Aortic smooth muscle cell (primary cell): ENCODE results near the genes RAPGEFL1, RARA, KRTAP4-6 and KRT15.

DNA sequence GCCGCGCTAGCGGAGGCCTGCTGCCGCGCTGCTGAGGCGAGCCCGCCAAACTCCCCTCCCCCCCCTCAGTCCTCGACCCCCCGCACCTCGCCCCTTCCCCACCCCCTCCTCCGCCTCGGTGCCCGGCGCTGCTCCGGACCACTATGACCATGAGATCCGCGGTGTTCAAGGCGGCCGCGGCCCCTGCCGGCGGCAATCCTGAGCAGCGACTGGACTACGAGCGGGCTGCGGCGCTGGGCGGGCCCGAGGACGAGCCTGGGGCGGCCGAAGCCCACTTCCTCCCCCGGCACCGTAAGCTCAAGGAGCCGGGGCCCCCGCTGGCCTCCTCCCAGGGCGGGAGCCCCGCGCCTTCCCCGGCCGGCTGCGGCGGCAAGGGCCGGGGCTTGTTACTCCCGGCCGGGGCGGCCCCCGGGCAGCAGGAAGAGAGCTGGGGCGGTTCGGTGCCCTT lies 723 bp downstream of the MSL1 start:
- RRBS: 2% methylated on average over 24 of the region's 50 CpGs

GRCh38 chr17:40176803-40177826 lies at the start of gene RAPGEFL1:
RAPGEFL1 (plus strand) TSS chr17:40177470.
- RRBS: 3% methylated on average over 9 of the region's 56 CpGs

- RRBS: no CpG with 5 or more reads among the region's 11 CpGs
These were observed 981 bp downstream of the WIPF2 start for GRCh38 chr17:40220025-40220544.

GRCh38 chr17:40308725-40309873 lies at the start of gene RARA:
RARA (plus strand) TSS chr17:40309180.
- RRBS: 5% methylated on average over 4 of the region's 23 CpGs

DNA sequence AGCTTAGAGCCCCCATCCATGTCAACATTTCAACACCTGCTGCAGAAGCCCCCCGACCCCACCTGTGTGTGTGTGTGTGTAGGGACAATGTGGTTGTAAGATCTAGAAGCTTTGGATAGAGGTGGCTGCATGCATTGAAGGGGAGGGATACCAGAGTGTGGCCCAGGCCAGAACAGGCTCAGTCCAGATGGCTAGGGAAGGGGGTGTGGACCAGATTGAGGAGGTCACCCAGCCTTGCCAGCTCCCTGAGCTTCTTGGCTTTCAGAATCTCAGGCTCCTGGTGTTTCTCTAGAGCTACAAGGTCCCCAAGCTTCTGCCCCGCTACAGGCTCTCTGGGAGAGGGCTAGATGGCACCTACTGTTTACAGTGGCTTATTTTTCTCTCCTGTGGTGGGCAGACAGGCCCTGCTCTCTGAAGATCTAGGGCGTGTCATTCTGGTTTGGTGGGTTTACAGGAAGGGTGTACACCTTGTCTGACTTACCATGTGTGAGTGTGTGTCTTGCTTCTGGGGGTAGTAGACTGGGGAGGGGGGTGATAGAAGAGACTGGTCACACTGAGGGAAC lies 975 bp downstream of the RARA start:
- RRBS: no CpG with 5 or more reads among the region's 3 CpGs

DNA sequence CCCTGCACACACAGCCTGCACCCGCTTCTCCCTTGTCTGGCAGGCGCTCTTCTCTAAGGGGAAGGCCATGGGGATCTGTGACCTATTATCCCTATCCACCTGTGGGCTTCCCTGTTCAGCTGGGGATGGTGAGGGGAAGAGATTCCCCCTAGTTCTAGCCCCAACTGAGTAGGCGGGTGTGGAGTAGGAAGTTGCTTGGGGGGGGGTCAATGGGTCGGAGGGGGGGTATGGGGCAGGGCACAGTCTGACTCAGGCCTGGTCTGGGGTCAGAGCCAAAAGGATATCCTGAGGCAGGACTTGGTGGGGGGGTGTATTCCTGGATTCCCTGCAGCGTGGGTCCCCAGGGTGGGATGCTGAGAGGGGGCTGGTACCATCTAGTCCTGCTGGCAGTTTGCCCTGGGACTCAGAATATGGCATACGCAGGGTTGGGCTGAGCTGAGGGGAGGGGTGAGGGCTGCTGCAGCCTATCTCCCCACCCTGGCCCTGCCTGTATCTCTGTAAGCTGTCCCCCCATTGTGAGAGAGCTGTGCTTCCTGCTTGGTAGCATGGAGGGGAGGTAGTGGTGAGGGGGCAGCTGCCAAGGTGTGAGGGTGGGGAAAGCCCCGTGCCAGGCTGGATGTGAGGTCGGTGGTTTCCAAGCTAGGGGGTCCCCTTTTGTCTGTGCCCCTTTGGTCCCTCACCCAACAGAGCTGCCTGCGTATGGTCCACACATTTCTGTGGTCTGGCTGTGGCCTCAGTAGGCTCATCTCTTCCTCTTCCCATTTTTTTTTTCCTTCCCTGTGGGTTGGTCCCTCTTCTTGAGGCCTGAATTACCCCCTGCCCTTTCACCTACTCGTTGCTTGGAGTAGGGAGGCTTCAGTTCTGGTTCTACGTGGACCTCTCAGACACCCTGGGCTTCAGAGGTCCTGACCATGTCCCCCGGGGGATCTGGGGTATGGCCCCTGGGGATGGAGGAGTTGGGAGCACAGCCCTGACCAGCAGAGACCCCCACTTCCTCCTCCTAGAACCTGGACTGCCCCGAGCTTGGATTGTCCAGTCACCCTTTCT lies 14.9 kb downstream of the RARA start:
- RRBS: no CpG with 5 or more reads among the region's 13 CpGs

GRCh38 chr17:40331759-40332493 lies 22.9 kb downstream of the RARA start:
- RRBS: 9% methylated on average over 3 of the region's 17 CpGs

DNA sequence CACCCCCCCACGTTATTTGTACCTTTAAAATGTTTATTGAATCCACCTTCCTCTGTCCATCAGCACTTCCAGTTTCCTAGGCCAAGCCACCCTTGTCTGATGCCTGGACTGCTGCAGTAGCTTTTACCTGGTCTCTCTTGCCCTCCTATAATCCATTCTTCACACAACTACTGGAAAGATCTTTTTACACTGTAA lies 24.5 kb downstream of the GJD3 start:
- RRBS: no CpG with 5 or more reads among the region's 1 CpG

DNA sequence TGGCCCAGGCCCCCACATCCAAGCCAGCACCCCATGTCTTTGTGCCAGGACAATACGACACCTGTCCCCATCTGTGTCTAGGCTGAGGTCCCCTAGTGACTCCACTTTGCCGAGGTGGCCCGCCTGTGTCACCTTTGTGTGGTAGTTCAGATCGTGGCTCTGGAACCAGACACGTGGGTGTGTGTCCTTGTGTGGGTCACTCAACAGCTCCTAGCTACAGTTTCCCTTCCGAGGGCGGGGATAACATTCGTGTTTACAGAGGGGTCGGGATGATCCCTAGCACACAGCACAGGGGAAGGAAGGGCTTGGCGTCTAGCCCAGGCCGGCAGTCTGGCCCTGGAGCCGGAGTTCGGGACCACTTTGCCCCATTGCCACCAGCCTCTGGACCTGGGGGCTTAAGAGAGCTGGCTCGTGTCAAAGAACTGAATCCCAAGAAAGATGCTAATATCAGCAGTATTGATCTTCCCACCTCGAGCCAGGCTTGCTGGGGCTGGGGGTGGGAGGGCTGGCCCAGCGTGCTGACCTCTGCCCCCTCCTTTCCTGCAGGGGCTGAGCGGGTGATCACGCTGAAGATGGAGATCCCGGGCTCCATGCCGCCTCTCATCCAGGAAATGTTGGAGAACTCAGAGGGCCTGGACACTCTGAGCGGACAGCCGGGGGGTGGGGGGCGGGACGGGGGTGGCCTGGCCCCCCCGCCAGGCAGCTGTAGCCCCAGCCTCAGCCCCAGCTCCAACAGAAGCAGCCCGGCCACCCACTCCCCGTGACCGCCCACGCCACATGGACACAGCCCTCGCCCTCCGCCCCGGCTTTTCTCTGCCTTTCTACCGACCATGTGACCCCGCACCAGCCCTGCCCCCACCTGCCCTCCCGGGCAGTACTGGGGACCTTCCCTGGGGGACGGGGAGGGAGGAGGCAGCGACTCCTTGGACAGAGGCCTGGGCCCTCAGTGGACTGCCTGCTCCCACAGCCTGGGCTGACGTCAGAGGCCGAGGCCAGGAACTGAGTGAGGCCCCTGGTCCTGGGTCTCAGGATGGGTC lies 8.8 kb downstream of the GJD3 start:
- RRBS: 57% methylated on average over 16 of the region's 39 CpGs

- RRBS: no CpG with 5 or more reads among the region's 4 CpGs
These were observed 21.6 kb downstream of the TOP2A start for GRCh38 chr17:40396152-40396516.

- RRBS: no CpG with 5 or more reads among the region's 5 CpGs
These were observed 17.3 kb downstream of the IGFBP4 start for GRCh38 chr17:40460405-40461083.

GRCh38 chr17:40526552-40527027 lies 25.2 kb upstream of the TNS4 start:
- RRBS: no CpG with 5 or more reads among the region's 5 CpGs

DNA sequence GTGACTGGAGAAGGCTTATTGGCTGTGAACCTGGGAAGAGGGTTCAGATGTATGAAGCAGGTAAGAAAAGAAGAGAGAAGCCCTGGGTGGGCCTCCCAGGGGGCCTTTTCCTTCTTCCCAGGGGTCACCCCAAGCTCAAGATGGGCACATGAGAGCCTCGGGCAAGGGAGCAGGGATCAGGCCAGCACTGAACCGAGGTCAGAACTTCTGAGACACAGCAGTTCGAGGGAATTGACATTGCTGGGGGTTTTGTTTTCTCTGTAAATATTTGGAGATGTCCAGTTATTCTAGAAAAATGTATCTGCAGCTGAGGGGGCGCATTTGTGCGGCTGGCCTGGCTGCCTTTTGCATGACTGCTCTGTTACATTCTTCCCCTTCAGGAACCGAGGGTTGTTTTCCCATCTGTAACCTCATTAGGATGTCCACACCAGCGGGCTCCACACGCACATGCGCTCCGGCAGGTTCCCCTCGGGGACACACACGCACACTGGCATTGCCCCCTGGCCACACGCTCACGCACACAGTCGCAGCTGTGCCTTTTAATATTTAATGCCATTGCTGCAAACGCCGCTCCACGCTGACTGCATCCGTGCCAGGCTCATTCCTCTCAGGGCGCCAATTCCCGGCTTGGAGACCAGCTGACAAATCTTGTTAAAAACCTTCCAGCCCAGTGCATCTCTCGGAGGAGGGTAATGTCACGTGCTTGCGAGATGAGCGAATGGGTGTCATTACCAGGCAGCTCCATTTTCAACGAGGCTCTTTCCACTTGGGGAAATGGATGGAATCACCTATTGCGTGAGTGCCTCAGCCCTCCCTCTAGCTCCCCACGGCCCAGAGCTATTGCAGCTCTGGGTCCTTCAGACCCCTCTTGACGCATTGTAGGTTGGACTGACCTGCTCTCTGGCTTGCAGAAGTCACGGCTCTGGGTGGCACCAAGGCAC lies 13.2 kb downstream of the CCR7 start:
- RRBS: no CpG with 5 or more reads among the region's 30 CpGs

- RRBS: no CpG with 5 or more reads among the region's 20 CpGs
These were observed 11.7 kb downstream of the CCR7 start for GRCh38 chr17:40553354-40554182.

DNA sequence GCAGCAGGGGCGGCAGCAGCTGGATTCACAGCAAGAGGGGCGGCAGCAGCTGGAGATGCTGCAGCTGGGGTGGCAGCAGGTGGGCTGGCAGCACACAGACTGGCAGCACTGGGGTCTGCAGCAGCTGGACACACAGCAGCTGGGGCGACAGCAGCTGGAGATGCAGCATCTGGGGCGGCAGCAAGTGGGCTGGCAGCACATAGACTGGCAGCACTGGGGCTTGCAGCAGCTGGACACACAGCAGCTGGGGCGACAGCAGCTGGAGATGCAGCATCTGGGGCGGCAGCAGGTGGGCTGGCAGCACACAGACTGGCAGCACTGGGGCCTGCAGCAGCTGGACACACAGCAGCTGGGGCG lies 356 bp downstream of the KRTAP4-11 start:
- RRBS: no CpG with 5 or more reads among the region's 7 CpGs

DNA sequence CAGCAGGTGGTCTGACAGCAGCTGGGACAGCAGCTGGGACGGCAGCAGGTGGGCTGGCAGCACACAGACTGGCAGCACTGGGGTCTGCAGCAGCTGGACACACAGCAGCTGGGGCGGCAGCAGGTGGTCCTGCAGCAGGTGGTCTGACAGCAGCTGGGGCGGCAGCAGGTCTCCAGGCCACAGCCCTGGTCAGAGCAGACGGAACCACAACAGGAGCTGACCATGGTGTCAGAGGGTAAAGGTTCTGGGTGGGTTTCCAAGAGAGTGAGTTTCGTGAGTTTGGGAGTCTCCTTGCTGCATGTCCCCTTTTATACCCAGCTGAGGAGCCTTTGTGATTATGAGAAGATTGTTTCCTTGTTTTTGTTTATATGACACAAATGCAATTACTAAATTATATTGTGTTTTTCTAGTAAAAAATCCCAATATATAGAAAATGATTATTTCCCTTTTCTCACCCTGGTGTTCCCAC lies at the start of gene KRTAP4-6:
Gene KRTAP4-6 (minus strand): TSS at position 281 of the 469 bp plus-strand sequence.
- RRBS: no CpG with 5 or more reads among the region's 5 CpGs

DNA sequence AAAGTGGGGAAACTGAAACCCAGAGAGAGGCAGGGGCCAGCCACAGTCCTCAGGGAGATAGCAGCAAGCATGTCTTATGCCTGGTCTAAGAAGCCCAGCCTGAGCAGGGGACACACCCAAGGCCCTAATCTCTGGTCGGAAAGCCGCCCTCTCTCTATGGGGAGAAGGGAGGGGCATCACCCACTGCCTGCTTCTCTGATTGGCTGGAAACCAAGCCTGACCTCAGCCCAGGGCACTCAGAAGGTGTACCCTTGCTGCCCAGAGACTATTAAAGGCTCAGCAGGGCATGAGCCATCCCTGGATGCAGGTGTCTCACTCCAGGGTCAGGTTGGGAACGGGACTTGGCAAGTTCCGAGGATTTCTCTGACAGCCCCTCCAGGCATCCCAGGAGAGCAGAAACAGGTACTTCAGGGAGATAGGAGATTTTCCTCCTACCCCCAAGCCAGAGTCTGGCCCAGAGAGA lies 5.8 kb upstream of the KRT13 start:
- RRBS: no CpG with 5 or more reads among the region's 4 CpGs

DNA sequence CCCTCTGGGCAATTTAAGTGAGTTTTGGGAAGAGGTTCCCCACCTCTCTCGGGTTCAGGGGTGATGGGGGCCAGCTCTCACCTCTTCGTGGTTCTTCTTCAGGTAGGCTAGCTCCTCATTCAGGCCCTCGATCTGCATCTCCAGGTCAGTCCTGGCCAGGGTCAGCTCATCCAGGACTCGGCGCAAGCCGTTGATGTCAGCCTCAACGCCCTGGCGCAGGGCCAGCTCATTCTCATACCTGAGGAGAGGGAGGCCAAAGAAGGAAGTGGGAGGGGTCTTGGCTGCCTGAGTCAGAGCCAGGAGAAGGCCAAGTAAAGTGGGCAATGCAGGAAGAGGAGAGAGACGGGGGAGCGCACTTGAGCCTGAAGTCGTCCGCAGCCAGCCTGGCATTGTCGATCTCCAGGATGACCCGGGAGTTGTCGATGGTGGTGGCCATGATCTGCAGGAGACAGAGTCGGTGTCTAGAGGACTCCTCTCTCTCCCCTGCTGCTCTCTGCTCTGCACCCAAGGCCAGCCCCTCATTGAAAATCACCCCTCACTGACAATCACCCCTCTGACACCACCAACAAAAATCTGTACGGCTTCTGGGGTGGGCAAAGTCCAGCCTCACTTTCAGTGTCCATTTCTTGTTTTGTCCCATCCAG lies 1.8 kb downstream of the KRT15 start:
- RRBS: no CpG with 5 or more reads among the region's 17 CpGs

DNA sequence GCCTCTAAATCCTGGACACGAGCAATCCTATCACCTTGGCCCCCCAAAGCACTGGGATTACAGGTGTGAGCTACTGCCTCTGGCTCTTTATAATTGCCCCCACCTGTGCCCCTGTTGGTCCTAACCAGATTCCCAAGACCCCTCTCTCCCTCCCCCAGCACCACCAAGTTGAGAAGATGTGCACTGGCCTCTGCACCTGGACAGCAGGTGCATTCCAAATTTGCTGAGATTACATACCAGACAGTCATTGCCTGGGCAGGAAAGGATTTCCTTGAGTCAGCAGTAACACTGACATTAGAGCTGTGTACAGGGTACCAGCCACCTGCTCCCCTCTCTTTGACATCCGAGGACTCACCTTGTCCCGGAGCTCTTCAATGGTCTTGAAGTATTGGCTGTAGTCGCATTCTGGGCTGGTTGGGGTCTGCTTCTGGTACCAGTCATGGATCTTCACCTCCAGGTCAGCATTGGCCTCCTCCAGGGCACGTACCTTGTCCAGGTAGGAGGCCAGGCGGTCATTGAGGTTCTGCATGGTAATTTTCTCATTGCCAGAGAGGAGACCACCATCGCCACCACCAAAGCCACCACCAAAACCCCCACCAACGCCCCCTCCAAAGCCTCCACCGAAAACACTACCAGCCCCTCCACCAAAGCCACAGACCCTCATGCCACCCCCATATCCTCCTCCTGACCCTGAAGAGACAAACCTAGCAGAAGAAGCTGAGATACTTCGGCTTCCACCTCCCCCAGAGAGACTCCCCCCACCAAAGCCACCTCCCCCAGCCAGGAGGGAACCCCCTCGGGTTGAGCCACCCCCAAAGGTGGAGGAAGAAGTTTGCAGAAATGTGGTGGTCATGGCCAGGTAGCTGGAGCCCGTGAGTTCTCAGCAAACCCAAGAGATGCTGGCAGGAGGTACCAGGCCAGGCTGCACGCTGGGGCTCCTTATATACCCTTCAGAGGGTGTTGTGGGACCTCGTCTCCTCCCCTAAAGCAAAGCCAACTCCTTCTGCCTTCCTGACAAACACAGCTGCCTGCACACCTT lies at the start of gene KRT15:
Gene KRT15 (minus strand): TSS at position 916 of the 1,039 bp plus-strand sequence.
- RRBS: no CpG with 5 or more reads among the region's 14 CpGs